Colonic mucosa (tissue), 1 donor: Measurements from ENCODE around the genes AQP11 and RSF1.

DNA sequence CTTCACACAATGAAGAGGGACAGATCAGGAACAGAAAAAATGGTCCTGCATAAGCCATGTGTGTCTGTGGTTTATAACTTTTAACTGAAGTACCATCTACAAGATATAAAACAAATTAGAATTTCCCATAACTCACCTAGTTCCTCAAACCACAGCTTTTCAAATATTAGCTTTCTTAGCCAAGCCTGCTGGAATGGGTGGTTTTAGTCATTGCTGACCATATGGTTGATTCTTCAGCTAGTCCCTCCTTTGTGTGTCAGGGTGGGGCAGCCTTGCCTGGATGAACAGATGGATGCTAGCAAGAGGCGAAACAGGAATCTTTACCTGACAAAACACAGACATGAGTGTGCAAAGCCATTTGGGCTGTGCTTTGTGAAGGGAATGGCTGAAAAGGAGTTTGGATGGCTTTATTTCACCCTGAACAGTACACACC lies 6.9 kb upstream of the B3GNT6 start:
- PRO-cap: unidirectional peak, plus-strand start at position 287 of the sequence

DNA sequence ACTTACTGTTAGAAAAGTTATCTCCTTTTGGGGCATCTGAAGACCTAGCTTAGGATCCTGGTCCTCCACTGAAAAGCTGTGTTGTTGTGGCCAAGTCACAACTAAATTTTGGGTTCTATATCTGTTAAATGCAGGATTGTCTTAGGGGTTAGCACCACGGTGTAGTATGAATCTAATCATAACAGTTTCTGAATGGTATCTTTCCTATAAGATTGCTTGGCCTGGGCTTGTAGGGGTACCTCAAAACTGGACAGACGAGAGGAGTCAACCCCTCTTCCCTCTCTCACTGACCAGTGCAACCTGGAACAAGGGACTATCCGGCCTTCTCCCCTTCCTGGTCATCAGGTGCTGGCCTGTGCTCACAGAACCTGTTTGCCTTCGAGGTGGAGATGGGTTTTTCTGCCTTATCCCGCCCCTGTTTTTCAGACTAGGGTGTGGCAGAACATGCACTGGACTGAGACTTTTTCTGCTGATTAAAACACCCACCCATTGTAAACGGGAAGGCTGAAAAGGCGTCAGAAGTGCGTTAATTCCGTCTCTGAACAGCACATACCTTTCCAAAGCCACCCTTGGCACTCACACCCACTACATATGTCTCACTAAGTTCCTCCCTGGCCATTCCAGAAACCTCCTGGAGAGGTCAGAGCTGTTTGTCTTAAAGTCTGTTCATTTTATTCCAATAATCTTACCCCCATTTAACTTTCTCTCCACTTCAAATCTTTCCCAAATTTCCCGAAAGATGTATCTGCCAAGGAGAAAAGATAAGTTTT lies 4.4 kb upstream of the B3GNT6 start:
- PRO-cap: bidirectional peak, plus-strand start at position 629 of the sequence, minus-strand start at position 288 of the sequence

DNA sequence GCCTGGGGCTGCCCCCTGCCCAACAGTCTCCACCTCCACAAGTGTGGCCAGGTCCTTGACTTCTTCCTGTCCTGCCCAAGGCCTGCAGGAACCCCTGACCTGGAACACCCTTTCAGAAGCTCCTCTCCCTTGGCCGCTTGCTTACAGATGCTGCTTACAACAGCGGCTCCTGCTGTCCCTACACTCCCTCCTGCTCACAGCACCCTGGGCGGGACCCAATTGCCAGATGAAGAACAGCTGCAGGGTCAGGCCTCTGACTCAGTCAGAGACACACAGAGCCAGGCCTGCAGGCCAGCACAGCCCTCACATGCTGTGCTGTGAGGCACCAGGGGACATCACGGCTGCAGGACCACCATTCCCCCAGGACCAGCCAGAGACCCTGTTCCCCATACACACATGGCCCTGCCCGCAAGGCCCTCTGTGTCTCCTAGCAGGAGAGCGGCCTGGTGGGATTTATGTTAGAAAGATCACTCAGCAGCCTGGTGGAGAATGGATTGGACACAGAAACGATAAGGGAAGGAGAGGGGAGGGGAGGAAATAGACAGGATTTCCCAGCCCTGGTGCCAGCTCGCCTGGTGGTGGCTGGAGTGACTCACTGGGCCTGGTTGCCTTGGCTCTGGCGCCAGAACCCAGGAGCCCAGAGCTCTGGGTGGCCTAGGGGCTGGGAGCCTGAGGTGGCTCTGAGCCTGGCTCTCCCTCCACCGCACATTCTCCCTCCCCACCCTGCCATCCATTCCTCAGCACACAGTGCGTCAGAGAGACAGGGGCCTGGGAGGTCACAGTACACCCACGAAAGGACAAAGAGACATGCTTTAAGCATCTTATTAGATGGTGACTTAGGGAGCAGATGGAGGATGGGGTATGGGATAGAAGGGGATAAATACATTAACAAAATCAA lies 6.7 kb downstream of the CAPN5 start:
- PRO-cap: bidirectional peak, plus-strand start at position 265 of the sequence, minus-strand start at position 137 of the sequence; unidirectional peak, plus-strand start at position 640 of the sequence

DNA sequence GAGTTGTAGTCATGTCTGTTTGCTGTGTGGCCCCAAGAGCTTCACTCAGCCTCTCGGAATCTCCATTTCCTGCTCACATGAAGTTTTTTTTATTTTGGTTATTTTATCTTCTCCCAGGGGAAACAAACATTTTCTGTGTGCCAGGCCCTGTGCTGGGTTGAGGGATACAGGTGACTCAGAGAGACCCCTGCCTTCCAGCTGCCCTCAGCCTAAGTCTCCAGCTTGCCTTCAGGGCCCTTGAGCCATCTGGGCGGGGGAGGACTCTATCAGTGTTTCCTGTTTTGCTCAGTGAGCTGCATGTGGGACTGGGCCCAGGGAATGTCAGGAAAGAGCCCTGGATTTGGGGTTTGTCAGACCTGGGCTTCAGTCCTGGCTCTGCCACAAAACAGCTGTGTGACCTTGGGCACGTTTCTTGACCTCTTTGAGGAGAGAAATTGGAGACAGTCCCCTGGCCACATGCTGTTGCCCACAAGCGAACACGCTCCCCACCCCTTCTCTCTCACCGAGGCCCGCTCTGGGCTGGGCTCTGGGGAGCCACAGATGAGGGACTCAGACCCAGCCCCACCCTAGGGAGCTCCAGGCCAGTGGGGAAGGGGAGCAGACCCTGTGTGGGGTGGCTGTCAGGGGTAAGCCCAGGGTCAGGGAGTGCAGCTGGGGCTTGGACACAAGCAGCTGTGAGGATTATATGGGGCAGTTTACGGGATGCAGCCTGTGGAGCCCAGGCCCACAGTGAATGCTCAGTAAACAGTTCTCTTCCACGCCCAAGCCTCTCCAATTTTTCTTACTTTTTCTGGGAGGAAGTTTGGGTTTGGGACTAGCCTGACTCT lies 12.2 kb downstream of the MYO7A start:
- PRO-cap: no peak

GRCh38 chr11:77154280-77154864 lies 26.3 kb downstream of the MYO7A start:
- PRO-cap: no peak

DNA sequence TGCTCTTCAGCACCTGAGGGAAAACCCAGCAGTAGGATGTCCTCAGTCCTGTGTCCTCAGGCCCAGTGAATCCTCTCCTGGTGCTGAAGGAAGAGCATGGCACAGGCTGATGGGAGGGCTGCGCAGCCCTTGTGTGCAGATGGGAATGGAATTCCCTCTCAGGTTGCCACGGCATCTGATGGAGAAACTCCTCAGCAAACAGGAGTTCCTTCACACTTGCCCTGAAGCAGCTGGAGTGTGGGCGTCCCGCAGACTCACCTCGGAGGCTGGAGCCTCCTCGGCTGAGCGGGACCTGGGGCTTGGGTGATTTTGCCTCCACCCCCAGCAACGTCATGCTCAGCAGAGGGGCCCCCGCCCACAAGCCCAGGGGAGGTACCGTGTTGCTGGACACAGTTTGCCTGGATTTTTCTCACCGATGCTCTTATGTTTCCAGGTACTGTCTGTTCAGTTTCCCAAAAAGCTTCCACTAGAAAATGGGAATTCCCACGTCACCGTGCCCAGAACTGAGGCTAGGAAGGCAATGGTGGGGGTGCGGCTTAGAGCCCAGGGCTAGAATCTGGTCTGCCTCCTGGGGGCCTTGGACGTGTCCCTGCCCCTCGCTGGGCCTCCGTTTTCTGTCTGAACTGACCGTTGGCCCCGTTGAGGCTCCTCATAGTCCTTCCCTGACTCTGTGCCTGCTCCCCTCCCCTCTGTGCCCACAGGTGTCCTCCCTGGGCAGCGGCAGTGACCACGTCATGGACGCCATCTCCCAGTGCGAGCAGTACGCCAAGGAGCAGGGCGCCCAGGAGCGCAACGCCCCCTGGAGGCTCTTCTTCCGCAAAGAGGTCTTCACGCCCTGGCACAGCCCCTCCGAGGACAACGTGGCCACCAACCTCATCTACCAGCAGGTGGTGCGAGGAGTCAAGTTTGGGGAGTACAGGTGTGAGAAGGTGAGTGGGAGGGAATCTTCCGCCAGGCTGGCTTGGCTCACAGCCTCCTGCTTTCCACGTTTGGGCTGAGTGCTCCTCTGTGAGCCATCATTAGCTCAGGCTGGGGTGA lies 63.6 kb downstream of the MYO7A start:
- PRO-cap: bidirectional peak, plus-strand start at position 366 of the sequence, minus-strand start at position 268 of the sequence; unidirectional peak, minus-strand start at position 746 of the sequence

GRCh38 chr11:77589311-77590334 lies at the start of gene AQP11:
TSS of gene AQP11 (plus strand) at chr11:77589953.
- PRO-cap: bidirectional peak, plus-strand start at chr11:77589599, minus-strand start at chr11:77589545; bidirectional peak, plus-strand start at chr11:77589953, minus-strand start at chr11:77589803

DNA sequence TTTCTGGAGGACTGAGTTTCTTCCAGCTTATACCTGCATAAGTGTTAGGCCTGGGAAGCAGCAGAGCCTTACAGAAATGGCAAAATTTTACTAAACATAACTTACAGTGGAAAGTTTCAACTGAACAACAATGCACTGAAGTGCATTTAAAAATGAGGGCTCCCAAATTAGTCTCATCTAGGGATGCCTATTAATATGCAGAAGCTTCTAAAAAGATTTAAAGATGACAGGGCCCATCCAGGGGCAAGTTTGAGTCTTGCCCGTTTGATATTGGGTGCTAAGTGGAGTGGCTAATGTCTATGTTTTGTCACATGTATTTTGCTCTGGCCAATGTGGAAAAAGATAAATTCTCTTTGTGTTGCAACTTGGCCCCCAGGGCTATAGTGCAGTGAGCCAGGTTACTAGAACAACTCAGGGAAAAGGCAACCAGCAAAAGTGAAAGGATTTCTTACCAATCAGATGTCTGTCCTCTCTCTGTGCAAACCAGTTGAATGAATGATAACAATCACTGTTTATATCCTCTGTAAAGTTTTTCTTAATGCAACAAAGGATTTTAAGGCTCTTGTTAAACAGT lies 4.5 kb upstream of the CLNS1A start:
- PRO-cap: no peak

DNA sequence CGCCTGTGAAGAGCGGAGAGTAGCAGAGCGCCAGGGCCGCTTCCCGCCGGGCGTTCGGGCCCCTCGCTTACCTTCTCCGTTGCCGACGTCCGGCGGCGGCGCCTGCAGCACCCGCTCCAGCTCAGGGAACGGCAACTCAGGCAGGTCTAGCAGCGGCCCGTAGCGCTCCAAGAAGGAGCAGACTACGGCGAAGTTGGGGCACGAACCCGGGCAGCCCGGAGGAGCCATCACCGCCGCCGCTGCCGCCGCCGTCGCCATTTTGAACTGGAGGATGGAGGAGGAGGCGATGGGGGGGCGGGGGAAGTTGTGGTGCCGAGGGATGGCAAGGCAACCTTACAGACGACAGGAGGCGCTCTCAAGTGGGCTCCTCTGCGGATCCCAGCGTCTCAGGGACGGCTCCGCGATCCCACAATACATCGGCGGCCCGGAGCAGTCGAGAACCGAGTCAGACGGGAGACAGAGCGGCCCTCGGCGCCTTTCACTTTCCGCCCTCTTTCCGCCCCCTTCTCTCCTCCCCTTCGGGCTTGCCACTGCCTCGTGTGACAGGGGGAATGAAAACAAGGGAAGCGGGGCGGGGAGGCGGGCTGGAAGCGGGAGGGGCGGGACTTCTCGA lies at the start of gene RSF1:
TSS of gene RSF1 (minus strand) at position 266 of the 613 bp plus-strand sequence.
- PRO-cap: bidirectional peak, plus-strand start outside the sequence, minus-strand start at position 266 of the sequence

GRCh38 chr11:77918612-77919059 lies 75.8 kb downstream of the INTS4 start:
- PRO-cap: no peak

- PRO-cap: no peak
Observed at GRCh38 chr11:78014785-78015391, 8.2 kb downstream of the KCTD14 start.

DNA sequence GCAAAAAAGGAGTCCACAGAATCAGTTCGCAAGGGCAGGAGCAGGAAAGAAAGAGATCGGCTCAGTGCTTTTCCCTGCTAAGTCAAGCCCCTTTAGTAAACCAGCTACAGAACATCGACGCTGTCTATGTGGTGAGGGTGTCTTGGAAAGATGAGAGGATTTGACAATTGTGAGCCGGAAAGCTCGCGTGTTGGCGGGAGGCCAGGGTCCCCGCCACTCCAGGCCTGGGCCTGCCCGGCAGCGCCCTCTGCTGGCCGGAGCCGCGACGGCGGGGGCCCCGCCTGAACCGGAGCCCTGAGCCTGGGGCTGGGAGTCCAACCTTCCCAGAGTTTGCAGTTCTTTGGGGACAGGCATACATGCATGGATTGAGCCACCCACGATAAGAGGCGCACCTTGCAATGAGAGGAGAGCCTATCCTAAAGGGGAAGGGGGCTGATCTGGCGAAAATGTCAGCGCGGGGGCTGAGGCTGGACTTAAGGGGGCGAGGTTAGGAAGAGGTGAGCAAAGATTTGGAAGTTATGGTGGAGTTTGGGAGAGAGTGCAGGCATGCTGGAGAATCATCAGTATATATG lies 17.4 kb upstream of the THRSP start:
- PRO-cap: no peak

DNA sequence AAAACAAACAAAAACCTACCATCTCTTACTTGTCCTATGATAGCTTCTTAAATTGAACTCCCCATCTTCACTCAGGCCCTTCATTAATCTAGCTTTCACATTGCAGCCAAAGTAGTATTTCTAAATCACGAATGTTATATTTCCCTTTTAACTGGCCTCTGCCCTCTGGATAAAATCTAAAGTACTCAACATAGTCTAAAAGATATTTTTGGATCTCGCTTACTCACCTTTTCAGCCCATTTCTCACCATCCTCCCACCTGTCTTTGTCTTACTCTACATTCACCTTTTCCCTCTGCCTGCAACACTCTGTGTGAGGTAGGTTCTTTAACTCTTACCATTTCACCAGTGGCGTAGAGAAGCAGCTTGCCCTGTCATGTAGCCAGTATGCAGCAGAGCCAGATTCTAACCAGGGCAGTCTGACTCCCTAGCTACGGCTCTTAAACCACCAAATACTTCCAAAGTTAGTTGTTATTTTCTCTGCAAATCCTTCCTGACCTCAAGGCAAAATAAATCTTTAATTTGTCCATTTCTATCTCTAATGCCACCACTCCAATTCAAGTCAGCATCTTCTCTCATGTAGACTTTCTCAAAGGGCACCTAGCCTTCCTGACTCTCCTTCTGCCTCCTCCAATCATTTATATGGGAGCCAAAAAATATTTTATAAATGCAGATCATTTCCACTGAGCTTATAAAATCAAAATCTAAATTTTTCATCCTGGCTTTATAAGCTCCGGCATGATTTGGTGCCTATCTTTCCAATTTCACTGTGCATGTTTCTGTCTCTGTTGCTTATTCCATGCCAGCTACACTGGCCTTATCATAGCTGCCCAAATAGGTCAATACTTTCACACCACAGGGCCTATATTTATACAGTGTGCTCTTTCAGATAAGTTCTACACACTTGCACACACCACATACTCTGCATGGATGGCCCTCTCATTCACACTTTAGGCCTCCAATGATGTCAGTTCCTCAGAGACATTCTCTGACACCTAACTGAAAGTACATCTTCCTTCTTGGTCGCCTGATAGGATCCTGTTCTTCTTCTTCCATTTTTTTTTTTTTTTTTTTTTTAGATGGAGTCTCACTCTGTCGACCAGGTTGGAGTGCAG lies 7.3 kb downstream of the ALG8 start:
- PRO-cap: no peak

DNA sequence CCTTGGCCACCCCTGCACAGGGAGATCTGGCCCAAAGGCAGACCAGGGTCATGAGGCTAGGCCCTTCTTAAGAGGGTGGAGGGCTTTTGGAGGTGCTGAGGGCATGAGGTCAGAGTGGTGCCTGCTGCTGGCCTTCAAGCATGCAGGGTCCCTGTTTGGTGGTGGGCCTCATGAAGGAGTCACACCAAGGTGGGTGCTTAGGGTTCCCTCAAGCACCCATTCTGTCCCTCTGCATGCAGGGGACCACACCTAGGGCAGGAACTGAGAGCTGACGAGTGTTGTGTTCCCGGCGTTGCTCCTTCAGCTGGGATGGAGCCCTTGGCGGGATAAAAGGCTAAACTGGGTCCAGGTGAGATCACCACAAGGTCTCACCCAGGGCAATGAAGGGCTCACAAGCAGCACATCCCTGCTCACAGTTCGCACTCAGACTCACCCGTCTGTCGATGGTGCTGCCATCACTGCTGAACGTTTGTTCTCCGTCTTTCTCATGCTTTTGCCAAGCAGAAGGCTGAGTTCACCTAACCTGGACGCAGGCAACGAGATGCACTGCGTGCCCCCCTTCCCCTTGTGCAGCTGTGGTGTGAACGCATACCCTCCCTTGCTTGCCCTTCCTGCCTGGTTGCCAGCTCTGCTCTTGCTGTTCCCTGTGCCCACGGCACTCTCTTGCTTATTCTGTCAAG lies 18.2 kb downstream of the KCTD21 start:
- PRO-cap: no peak

DNA sequence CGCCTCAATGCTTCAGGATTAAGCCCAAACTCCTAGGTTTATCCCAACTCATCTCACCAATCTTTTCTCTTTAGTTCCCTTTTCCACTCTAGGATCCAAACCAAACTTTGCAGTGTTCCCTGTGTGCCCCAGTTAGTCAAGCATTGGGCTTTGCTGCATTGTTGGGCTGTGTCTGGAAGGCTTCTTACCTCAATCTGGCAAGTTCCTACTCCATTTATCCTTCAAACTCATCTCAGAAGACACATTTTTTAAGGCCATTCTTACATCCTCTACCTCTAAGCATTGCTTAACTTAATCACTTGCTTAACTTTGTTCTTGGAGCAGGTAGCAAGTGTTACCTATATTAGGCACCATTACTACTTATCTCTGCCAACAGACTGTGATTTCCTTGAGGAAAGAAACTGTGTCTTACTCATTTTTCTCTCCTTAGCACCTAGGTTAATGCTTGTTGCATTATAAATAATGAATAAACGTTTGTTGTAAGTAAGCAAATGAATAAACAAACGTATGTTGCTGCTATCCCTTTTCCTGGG lies 41.0 kb downstream of the USP35 start:
- PRO-cap: no peak

GRCh38 chr11:78289536-78289995 lies 100.8 kb downstream of the USP35 start:
- PRO-cap: no peak

GRCh38 chr11:78310532-78310863 lies 107.1 kb downstream of the GAB2 start:
- PRO-cap: no peak

- PRO-cap: no peak
Observed at GRCh38 chr11:78314187-78315037, 103.2 kb downstream of the GAB2 start.

DNA sequence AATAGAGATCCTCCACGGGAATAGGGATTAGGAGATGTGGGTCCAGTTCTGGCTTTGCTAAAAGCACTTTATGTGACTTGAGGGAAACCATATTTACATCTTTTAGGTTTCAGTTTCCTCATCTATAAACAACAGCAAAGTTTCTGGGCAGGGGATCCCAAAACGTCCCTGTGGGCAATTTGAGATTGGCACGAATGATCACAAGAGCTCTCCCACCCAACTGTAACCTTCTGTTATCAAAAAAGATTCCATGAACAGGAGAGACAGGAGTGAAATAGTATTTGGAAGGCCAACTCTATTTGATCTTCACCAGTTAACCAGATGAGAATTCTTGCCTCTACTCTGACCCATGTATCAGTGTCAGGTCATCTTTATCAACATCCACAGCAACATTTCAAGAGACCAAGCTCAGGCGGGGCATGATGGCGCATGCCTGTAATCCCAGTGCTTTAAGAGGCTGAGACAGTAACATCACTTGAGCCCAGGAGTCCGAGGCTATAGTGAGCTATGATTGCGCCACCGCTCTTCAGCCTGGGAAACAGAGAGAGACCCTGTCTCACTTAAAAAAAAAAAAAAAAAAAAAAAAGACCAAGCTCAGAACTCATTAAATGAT lies 62.4 kb downstream of the GAB2 start:
- PRO-cap: no peak

- PRO-cap: no peak
Observed at GRCh38 chr11:78387012-78387733, 30.4 kb downstream of the GAB2 start.